Esophagus muscularis mucosa (tissue), 4 donors: Measurements from ENCODE around the genes KIAA2026 and PTPRD.

DNA sequence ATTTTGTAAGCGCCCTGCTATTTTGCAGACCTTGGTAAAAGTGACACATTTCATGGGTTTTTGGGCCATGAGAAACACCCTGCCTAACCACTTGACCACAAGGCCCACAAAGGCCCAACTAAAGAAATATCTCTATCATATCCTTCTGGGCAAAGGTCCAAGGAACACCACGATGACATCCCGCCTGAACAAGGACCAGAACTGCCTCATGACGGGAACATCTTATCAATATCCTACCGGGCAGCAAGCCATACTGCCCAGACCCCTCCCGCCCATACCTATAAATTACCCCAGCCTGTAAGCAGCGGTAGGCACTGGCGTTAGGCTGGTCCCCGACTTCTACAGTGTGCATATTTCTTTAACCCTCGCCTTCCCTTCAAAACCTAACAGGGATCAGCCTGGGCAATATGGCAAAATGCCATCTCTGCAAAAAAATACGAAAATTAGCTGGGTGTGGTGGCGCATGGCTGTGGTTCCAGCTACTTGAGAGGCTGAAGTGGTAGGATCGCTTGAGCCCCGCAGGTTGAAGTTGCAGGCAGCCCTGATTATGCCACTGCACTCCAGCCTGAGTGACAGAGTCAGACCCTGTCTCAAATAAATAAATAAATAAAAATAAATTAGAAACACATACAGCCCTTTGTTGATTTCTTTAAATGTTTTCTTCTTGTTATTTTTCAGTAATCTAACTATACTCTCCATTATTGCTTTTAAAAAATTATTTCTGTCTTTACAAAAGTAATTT, 9.5 kb upstream of the PDCD1LG2 start:
- PRO-cap, result no peak
- RAMPAGE, long total RNA, 4 experiments, result no peak in any of the 4 experiments

GRCh38 chr9:5818016-5818286, 15.0 kb downstream of the ERMP1 start:
- PRO-cap, result no peak
- RAMPAGE, long total RNA, 4 experiments, result no peak in any of the 4 experiments

DNA sequence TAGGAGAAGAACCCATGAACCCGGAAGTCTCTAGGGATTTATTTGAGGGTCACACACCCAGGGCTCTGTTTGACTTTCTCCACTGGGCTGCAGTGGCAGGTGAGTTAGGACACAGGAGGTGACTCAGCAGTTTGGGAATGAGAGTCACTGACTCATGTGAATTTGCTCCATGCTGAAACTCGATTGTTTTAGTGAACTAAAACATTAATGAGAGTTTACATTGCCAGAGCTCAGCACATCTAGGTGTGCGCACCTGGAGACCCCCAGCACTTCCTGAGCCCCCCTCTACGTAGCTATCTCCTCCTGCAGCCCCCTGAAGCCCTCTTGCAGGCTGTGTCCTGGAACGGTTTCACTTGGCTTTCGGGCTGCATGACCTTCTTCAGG, 6.4 kb upstream of the ERMP1 start:
- PRO-cap, result no peak
- RAMPAGE, long total RNA, 4 experiments, result no peak in any of the 4 experiments

GRCh38 chr9:5879538-5879832, 11.2 kb upstream of the MLANA start:
- PRO-cap, result no peak
- RAMPAGE, long total RNA, 4 experiments, result no peak in any of the 4 experiments

GRCh38 chr9:6008180-6008841, at the start of gene KIAA2026:
TSS of gene KIAA2026 (minus strand) at chr9:6008482.
- PRO-cap, result bidirectional peak, plus-strand start at chr9:6008706, minus-strand start at chr9:6008482
- RAMPAGE, long total RNA, 4 experiments, result no peak in any of the 4 experiments

- PRO-cap, result no peak
- RAMPAGE, long total RNA, 4 experiments, result no peak in any of the 4 experiments
Observed at GRCh38 chr9:6079449-6079825, 64.0 kb upstream of the RANBP6 start.

- PRO-cap, result no peak
- RAMPAGE, long total RNA, 4 experiments, result no peak in any of the 4 experiments
Observed at GRCh38 chr9:6106992-6107361, 91.6 kb upstream of the RANBP6 start.

DNA sequence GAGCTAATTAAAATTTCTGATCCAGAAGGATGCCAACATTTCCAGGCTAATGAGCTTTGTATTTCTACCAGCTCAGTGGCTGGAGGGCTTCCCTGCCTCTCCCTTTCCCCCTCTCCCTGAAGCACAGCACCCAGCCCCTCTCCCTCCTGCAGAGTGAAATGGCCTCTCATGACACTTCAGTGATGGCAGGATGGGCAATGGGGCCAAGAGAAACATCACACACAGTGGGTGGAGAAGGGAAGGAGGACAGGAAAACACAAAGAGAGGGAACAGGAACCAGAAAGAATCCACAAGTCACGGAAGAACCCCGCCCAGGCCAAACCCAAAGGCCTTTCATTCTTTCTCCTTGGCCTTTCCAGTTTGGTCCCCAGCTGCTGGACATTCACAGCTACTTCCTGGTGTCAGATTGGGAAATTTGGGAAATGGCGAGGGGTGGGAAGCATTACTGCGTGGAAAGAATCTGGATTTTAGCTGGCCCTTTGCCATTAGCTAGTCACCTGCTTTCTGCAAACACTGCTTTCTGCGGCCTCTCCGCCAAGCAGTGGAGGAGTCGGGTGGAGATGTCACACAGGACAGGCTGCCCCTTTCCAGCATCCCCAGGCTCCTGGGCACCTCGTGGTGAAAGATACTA, 82.6 kb downstream of the GLDC start:
- PRO-cap, result no peak
- RAMPAGE, long total RNA, 4 experiments, result no peak in any of the 4 experiments

DNA sequence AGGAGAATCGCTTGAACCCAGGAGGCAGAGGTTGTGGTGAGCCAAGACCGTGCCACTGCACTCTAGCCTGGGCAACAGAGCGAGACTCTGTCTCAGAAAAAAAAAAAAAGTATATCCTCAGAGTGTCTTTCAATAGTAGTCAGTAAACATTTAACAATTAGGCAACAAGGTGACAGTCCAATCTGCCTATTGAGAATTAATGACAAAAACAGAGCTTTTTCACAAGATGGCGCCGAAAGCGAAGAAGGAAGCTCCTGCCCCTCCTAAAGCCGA, 6.7 kb downstream of the GLDC start:
- PRO-cap, result no peak
- RAMPAGE, long total RNA, 4 experiments, result no peak in any of the 4 experiments

- PRO-cap, result no peak
- RAMPAGE, long total RNA, 4 experiments, result no peak in any of the 4 experiments
Observed at GRCh38 chr9:6672032-6672711, 26.6 kb upstream of the GLDC start.

DNA sequence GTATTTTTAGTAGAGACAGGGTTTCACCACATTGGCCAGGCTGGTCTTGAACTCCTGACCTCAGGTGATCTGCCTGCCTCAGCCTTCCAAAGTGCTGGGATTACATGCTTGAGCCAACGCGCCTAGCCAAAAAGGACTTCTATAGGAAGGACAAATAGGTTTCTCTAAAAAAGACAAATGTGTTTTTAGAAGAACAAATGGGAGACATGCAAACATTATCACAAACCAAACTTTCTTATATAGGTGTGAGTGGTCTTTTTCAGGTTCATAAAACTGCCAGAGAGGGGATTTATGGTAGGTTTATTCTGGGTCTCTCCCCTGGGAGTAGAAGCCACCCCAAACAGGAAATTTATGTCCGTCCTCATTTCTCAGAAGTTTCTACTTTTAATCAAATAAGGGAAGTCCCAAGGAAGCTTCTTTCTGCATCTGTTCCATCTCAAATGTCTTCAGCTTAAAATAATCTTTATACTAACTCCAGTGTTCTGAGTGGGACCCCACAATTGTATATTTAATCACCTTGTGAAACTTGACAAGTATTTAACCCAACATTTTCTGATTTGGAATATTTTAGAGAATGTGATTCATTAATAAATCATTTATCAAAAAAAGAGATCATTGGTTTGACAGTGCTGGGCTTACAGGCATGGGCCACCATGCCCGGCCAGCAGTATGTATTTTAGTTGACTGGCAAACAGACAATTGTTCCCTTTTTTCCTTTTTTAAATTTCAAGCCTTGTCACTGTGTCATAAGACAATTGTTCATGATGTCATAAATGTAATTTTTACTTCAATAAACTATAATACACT, 44.4 kb upstream of the GLDC start:
- PRO-cap, result no peak
- RAMPAGE, long total RNA, 4 experiments, result no peak in any of the 4 experiments

DNA sequence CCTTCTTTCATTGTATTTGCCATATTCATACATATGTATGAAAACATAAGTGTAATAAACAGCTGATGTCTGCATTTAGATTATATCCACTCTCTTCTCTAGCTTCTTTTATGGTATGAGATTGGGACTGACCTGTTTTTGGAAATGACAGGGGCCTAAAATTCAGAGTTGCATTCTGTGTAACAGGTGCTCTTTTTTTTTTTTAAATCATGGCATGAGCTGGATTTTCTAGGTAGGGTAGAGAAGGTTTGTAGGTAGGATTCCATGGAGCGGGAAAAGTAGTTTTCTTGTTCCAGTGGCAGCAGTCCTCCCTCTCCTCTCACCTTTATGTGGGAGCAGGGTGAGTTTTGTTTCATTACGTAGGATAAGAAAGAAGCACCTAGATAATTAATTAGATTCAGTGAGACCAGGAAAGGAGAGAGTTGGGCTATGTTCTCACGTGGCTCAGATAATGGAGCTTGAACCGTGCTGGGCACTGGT, 132.7 kb downstream of the KDM4C start:
- PRO-cap, result no peak
- RAMPAGE, long total RNA, 4 experiments, result no peak in any of the 4 experiments

GRCh38 chr9:6986072-6986661, 228.4 kb downstream of the KDM4C start:
- PRO-cap, result no peak
- RAMPAGE, long total RNA, 4 experiments, result no peak in any of the 4 experiments

GRCh38 chr9:7121920-7122377, 364.2 kb downstream of the KDM4C start:
- PRO-cap, result no peak
- RAMPAGE, long total RNA, 4 experiments, result no peak in any of the 4 experiments

DNA sequence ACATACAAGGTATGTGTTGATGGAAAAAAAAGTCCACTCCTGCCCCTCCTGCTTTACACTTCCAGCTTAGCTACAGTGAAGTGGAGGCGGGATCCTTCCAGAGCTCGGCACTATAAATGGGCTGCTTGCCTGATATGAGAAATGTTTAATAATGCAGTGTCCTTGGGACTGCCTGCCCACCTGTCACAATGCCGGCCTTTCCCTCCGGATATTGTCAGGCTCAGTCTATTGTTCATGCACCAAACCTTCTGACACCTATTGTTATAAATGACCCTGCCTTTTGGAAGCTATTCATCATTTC, 146.4 kb downstream of the DMAC1 start:
- PRO-cap, result no peak
- RAMPAGE, long total RNA, 4 experiments, result no peak in any of the 4 experiments

DNA sequence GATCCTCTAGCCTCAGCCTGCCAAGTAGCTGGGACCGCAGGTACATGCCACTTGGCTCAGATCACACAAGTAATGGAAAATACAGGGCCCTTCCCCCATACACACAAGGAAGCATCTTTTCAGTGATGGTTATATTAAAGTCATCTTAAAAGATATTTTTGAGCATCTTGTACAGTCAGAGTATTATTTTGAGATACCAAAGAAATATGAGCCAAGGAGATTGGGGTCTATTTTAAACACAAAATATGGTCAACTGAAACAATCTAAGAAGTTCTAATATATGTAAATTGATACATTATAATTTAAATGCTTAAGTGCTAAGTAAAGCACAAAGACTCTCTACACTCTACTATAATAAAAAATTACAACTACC, 59.8 kb downstream of the DMAC1 start:
- PRO-cap, result no peak
- RAMPAGE, long total RNA, 4 experiments, result no peak in any of the 4 experiments

GRCh38 chr9:7976217-7976733, 176.7 kb upstream of the DMAC1 start:
- PRO-cap, result no peak
- RAMPAGE, long total RNA, 4 experiments, result no peak in any of the 4 experiments

DNA sequence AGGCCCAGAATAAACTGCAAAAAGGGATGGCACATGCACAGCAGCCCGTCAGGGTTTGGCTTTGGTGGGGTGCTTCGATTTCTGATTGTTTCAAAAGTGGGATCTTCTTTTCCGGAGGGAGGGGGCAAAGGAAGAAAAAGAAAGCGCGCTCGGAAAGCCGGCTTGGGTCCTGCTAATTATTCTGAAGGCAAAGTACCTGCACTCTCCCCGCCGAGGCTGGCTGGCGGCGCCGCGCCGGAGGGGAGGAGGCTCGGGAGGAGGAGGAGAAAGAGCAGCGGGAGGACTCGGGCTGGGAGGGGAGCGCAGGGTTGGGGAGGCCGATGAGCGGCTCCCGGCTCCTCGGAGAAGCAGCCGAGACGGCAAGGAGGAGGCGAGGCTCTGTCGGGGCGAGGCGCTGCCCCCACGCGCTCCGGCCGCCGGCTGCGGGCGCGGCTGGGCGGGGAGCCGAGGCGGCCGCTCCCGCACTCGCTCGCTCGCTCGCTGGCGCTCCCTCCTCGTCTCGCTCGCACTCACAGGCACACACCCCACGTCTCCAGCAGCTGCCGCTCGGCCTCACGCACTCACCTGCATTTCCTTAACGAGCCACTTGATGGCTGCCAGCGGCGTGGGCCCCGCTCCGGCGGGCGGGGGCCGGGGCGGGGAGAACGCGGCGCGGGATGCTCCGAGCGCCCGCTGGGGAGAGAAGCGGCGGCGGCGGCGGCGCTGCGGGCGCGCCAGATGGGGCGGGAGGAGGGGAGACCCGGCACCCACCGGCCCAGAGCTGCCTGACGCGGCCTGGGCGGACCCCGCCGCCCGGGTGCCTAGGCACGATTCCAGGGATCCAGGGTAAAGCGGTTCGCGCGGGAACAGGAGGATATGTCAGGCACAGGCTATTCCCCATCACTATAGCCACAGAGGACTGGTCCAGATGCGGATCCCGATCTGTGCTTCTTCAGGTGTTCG, at the start of gene PTPRD:
Gene PTPRD, minus strand, starts transcription at position 511 of the 942 bp plus-strand sequence.
- PRO-cap, result no peak
- RAMPAGE, long total RNA, 4 experiments, result no peak in any of the 4 experiments

DNA sequence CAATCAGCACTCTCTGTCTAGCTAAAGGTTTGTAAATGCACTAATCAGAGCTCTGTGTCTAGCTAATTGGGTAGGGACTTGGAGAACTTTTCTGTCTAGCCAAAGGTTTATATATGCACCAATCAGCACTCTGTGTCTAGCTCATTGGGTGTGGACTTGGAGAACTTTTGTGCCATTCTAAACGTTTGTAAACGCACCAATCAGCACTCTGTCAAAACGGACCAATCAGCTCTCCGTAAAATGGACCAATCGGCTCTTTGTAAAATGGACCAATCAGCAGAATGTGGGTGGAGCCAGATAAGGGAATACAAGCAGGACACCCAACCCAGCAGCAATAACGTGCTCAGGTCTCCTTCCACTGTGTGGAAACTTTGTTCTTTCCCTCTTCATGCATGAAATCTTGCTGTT, 298.6 kb upstream of the PTPRD start:
- PRO-cap, result no peak
- RAMPAGE, long total RNA, 4 experiments, result no peak in any of the 4 experiments

DNA sequence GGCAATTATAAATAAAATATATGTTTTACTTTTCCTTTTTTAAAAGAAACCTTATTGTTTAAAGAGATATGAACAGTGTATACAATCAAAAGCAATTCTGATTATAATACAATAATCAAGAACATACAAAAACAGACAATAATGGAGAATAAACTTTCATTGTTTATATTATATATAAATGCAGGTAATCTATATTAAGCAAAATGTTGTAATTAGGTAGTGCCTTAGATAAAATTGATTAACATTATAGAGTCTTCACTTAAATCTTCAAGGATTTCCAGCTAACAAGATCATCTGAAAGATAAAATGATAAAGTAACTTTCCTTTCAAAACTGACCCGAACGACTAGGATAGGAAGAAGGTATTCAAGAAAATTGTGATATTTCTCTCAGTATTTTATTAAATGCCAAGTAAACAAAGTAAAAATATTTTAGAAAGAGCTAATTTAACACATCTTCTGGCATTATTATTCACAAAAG, 430.9 kb upstream of the TYRP1 start:
- PRO-cap, result unidirectional peak, plus-strand start at position 280 of the sequence
- RAMPAGE, long total RNA, 4 experiments, result no peak in any of the 4 experiments